Duodenum (tissue), 1 donor: ENCODE data around the genes VSX2 and ABCD4.

DNA sequence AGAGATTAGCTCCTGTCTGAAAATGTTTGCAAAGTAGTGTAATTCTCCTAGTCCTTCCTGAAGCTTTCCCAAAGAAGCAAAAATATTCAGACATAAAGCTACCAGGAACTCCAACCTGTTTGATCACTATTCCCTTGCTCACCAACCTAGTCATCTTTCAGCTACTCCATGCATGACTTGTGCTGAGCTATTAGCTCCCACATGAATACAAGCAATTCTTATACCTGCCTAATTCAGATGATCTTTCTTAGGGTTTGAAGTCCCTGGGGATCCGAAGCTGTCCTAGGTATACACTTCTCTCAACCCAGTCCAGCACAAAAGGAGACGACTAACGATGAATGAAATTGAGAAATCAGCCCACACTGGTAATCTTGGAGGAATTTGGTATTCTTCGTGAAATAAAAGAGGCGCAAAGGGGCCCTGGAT lies 665 bp upstream of the PTGR2 start:
- PRO-cap, result no peak

DNA sequence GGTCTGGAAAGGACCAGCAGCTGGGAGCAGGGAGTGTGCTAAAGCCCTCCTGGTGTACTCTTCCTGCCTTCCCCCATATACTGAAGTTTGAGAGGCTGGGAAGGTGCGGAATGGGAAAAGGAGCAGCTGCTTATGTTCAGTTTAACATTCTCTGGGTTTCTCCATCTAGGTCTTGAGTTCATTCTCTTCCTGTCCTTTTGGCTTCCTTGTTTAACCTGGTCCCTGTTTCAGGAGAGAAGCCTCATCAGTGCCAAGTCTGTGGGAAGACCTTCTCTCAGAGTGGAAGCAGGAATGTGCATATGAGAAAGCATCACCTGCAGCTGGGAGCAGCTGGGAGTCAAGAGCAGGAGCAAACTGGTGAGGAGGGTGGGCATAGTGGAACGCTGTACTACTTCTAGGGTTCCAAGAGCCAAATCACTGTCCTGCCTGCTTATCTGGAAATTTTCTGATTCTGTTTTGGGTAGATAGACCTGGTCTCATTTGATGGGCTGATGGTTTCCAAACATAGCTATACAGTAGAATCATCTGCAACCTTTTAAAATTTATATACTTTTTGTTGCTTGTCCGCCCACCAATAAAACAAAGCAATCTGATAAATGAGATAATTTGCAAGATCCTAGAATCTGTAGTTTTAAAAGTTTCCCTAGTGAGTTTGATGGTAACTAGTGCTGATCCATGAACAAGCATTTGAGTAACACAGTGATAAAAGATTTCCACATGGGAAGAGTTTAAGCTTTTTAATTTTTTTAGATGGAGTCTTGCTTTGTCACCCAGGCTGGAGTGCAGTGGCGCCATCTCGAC lies 28.9 kb downstream of the FAM161B start:
- PRO-cap, result no peak

DNA sequence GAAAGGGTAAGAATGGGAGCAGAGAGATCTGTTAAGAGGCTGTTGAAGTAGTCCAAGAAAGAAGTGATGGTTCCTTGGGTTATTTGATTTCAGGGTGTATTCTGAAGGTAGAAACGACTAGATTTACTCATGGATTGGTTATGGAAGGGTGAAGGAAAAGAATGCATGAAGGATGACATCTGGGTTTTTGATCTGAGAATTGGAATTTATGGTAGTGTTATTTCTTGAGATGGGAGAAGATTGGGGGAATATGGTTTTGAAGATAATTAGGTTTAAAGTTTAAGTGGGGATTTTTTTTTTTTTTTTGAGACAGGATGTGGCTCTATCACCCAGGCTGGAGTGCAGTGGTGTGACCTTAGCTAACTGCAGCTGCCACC lies 4.3 kb downstream of the LIN52 start:
- PRO-cap, result no peak

GRCh38 chr14:74239168-74239535 lies at the start of gene VSX2:
Gene VSX2 (plus strand): TSS chr14:74239449.
- PRO-cap, result no peak

- PRO-cap, result unidirectional peak, minus-strand start at chr14:74302934
These were observed at the start of gene ABCD4 for GRCh38 chr14:74302333-74303395. Gene ABCD4 (minus strand): TSS chr14:74302934.

DNA sequence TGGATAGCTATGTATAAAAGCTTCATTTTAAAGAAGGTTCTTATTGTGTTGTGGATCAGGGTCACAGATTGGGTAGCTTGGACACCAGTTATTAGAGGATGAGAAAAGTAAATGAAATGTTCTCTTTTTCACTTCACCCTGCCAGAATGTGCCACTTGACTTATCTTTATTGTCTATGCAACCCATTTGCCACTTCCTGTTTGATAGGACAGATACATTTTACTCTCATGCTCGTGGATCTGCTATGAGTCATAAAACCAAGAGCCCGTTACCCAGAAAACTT lies 1.7 kb downstream of the ISCA2 start:
- PRO-cap, result no peak

- PRO-cap, result no peak
These were observed 12.4 kb downstream of the ISCA2 start for GRCh38 chr14:74505943-74506289.

DNA sequence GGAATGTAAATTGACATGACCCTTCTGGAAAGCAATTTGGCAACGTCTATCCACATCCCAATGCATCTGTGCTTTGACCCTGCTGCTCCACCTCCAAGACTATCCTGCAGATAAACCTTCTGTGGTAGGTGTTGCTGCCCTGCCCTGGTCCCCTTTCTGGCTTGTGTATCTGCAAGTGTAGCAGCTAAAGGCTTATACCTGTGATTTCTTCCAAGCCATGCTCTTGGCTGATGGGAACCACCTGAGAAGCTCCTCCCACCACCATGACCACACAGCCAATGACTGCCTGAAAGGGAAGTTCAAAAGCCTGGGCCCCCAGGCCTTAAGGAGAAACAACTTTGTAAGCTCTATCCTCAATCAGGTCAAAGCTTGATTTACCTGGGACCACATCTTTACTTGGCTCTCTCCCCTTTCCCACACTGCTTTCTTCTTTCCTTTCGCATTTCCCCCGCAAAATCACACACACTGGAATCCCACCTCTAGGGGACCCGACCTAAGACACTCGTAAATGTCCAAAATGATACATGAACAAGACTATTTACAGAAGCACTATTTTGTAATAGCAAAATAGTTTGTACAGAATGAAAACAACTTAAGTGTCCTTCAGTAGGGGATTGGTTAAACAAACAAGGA lies 49.1 kb downstream of the LTBP2 start:
- PRO-cap, result no peak

- PRO-cap, result no peak
These were observed 2.9 kb downstream of the LTBP2 start for GRCh38 chr14:74609263-74609505.

GRCh38 chr14:74652712-74653484 lies 40.9 kb upstream of the LTBP2 start:
- PRO-cap, result no peak

- PRO-cap, result no peak
These were observed 44.0 kb upstream of the LTBP2 start for GRCh38 chr14:74656011-74656421.

GRCh38 chr14:74672529-74673216 lies 40.2 kb downstream of the AREL1 start:
- PRO-cap, result no peak

DNA sequence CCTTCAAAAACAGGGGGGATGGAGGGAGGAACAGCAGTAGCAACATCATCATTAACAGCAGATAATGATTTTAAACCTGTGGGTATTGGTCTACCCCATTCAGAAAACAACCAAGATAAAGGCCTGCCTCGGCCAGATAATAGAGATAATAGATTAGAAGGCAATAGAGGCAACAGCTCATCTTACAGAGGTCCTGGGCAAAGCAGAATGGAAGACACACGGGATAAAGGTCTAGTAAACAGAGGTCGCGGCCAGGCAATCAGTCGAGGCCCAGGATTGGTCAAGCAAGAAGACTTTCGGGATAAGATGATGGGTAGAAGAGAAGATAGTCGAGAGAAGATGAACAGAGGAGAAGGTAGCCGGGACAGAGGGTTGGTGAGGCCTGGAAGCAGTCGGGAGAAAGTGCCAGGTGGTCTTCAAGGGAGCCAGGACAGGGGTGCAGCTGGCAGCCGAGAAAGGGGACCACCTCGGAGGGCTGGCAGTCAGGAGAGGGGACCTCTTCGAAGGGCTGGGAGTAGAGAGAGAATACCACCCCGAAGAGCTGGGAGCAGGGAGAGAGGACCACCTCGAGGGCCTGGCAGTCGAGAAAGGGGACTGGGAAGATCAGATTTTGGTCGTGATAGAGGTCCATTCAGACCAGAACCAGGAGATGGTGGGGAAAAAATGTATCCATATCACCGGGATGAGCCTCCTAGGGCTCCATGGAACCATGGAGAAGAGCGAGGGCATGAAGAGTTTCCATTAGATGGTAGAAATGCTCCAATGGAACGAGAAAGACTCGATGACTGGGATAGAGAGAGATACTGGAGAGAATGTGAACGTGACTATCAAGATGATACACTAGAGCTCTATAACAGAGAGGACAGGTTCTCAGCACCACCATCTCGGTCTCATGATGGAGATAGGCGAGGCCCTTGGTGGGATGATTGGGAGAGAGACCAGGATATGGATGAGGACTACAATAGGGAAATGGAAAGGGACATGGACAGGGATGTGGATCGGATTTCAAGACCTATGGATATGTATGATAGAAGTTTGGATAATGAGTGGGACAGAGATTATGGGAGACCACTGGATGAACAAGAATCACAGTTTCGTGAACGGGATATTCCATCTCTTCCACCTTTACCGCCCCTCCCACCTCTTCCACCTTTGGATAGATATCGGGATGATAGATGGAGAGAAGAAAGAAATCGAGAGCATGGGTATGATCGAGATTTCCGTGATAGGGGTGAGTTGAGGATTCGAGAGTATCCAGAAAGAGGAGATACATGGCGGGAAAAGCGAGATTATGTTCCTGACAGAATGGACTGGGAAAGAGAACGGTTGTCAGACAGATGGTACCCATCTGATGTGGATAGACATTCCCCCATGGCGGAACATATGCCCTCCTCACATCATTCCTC lies 35.6 kb downstream of the YLPM1 start:
- PRO-cap, result no peak

DNA sequence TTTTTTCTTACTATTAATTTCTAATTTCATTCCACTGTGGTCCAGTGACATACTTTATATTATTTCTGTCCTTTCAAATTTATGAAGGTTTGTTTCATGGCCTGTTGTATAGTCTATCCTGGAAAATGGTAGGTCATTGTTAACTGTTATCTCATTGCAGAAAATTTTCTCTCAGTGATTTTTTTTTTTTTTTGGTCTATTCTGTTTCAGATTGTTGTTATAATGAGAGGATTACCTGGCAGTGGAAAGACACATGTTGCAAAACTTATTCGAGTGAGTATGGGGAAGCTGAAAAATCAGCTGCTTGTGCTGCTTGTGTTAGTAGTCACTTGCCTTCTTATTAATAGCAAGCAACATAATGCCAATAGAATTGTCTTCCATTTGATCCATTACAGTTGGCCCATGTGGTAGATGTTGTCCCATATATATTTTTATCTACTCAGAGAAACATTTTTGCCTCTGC lies 52.9 kb downstream of the YLPM1 start:
- PRO-cap, result no peak

- PRO-cap, result no peak
These were observed 53.3 kb downstream of the YLPM1 start for GRCh38 chr14:74816456-74816778.

DNA sequence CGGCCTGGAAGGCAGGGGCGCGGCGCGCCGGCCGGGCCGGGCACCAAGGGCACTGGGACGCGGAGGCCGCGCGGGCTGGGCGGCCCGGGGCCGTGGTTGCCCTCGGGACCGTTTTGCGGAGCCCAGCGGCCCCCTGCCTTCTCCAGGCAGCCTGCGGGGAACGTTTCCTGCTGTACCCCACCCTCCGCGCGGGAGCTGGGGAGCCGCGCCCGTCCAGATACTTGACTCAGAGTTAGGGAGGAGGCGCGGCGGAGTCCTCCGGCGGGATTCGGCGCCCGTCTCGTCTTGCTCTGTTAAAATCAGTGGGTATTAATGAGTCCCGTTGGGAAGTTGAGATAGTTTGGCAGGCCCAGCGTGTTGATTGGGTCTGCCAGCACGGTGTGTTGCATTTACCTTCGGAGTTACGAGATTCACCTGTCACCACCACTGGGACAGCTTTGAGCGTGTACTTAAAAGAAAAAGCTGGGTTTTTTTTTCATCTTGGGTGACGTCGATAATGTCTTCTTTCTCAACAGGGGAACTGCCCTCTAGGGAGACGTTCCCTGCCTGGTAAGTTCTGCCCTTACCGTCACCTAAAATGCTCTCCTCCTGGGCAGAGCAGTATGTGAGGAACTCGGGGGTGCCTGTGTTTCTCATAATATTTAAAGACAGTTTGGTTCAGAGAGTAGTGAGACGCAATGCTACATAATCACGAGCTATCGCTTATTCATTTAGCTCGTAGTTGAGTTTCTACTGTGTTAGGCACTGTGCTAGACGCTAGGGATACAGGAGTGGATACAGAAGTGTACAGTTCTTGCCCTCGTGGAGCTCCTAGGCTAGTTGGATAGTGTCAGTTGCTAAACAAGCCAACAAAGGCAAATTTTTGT lies 593 bp downstream of the DLST start:
- PRO-cap, result bidirectional peak, plus-strand start at position 229 of the sequence, minus-strand start at position 146 of the sequence; unidirectional peak, minus-strand start at position 282 of the sequence

- PRO-cap, result no peak
These were observed 2.2 kb downstream of the DLST start for GRCh38 chr14:74883753-74884542.

DNA sequence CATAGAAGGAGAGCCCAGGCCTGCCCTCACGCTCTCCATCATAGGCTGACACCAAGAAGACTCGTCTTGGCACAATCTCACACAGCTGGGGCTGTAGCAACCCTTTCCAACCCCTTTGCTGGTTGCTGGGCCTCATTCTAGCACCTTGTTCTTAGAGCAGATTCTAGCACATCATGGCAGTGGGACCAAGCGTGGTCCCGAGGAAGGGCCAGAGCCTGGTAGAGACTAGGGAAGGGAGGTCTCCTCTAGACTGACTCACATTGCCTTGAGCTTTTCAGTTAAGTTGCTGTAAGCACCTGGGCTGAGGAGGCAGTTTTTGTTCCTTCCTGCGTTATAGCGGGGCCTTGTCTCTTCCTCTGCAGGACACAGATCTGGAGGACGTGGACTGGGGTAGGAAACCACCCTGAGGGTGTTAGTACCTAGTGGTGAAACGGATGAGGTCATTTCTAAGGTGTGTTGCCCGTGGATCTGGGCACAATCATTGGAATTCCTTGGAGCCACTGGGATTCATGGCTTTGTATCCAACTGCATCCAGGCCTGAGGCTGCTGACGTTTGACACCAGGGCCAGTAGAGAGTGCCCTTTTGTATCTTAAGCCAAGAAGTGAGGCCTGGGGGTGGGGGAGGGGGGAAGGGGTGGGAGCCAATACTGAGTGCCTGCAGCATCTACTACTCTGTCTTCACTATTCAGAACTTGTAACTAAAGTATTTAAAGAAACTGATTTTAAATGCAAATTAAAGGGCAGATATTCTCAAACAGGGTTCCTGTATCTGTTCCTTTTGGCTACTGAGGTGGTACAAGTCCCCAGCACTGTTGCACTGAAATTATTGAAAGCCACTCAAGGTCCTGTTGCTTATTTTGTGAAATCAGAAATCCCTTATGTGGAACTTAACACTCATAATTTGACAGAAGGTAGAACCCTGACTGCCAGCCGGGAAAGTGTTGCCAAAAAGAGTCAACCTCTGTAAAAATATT lies 19.8 kb downstream of the RPS6KL1 start:
- PRO-cap, result no peak

DNA sequence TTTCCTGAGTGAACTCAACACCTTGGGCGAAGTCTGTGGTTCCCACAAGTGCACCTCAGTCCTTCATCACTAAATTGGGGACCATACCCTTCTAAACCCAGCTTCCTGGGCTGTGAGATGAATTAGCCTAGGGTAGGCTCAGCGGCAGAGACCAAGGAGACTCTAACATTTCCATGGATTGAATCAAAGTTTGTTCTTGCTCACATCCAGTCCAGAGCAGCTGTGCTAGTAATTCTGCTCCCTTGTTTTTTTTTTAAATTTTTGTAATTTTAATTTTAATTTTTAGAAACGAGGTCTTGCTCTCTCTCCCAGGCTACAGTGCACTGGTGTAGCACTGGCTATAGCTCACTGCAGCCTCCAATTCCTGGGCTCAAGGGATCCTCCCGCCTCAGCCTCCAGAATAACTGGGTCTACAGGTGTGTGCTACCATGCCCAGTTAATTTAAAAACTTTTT lies 2.5 kb upstream of the PGF start:
- PRO-cap, result no peak

GRCh38 chr14:74984575-74985021 lies 18.1 kb upstream of the EIF2B2 start:
- PRO-cap, result no peak